ENCODE data around the genes RGS9, CEP112 and PSMD12.

DNA sequence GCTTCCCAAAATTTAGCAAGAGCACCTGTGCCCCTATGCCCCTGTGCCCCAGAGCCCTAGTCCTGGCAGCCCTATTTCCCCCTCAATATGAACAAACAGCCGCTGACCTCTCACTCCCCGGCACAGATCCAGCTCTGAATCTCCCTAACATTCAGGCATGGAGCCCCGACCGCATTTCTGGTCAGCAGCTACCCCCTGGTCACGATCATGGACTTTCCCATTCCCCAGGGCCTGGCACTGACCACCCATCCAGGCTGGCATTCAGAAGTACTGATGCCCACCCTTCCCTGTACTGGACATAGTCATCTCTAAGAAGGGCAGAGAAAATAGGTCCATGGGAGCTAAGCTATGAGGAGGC is 110.8 kb upstream of the SMURF2 start:
- PRO-cap: no peak

DNA sequence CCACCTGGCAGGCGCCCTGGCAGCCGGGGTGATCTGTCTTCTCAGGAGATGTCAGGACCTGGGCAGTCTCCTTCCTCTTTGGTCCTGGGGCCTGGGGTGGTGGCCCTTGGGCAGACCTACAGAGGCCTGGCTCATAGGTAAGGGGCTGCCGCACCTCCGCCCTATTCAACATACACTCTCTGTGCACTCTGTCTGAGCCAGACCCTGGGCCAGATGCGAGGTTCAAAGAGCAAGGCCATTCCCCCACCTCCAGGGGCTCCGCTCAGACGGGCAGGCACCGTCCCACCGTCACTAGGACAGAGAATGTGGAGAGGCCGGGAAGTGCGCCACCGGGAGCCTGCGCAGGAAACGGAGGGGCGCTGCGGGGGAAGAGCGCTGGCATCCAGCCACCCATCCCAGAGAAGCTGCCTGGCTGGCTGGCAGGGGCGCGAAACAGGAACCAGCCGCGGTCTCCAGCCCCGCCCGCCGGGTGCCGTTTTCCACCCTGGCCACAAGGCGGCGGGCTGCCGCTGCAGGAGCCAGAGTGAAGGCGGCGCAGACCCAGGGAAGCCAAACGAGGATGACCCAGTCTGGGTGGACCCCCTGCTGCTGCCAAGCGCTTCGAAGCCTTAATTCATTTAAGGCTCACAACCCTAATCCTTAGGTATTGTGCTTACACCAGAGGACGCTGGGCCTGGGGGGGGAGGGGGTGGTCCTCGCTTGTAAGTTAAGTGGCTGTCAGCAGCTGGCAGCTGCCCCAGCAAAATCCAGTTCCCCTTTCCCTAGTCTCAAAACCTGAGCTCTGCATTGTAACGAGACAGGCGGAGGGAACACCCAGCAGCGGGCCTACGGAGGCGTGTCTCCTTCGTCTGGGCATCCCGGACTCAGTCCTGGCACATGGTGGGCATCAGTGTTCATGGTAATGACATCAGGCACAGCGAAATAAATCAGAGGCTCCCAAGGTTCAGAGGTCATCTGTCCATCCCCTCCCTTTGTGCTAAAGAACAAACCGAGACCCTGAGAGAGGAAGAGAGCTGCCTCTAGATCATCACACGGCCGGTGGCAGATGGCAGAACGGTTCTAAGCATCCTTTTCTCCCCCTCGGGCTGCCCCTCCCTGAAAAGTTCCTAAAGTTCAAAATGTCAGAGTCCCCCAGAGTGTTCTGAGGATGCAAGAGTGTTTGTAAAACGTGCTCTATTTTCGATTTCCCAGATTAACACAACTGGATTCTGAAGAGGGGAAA is 114.8 kb upstream of the SMURF2 start:
- PRO-cap: bidirectional peak, plus-strand start at position 794 of the sequence, minus-strand start at position 759 of the sequence

GRCh38 chr17:64789870-64790579 is 127.9 kb upstream of the SMURF2 start:
- PRO-cap: no peak

DNA sequence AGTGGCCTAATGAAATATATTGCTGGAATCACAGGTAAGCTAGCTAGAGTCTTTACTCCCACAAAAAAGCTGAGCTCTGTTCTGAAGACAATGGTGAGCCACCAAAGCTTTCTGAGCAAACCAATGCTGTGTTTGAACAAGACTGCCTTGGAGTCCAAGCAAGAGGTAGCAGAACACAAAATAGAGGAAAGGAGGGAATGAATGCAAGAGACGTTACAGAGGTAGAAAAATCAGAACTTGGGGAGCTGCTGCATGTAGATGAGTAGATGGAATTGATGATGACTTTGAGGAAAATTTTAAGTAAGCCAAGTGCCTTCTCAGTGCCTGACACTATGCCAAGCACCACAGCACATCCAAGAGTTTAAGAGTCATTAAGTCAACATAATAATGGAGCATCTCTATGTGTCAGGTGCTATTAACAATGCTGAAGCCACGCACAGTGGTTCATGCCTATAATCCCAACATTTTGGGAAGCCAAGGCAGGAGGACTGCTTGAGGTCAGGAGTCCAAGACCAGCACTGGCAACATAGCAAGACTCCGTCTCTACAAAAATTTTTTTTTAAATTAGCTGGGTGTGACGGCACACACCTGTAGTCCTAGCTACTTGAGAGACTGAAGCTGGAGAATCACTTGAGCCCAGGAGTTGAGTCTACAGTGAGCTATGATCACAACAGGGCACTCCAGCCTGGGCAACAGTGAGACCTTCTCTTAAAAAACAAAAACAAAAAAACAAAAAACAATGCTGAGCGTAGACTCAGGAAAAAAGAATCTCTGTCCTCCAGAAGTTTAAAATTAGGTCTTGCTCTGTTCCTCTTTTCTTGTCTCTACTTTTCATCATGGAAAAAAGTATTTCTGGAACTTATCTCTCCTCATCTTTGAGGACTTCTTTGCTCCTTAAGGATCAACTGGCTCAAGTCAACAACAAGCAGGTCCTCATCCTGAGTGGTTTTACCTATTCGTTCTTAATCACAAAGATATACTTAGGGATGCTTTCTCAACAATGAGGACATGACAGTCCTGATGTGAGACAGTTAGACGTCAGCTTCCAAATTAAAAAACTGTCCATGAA is 6.2 kb downstream of the GNA13 start:
- PRO-cap: no peak

- PRO-cap: unidirectional peak, plus-strand start at chr17:65055801; unidirectional peak, plus-strand start at chr17:65055901; bidirectional peak, plus-strand start at chr17:65055949, minus-strand start at chr17:65056010; bidirectional peak, plus-strand start at chr17:65056362, minus-strand start at chr17:65056203
These were observed 682 bp downstream of the GNA13 start for GRCh38 chr17:65055696-65056419.

- PRO-cap: no peak
These were observed 15.2 kb upstream of the GNA13 start for GRCh38 chr17:65071795-65072155.

DNA sequence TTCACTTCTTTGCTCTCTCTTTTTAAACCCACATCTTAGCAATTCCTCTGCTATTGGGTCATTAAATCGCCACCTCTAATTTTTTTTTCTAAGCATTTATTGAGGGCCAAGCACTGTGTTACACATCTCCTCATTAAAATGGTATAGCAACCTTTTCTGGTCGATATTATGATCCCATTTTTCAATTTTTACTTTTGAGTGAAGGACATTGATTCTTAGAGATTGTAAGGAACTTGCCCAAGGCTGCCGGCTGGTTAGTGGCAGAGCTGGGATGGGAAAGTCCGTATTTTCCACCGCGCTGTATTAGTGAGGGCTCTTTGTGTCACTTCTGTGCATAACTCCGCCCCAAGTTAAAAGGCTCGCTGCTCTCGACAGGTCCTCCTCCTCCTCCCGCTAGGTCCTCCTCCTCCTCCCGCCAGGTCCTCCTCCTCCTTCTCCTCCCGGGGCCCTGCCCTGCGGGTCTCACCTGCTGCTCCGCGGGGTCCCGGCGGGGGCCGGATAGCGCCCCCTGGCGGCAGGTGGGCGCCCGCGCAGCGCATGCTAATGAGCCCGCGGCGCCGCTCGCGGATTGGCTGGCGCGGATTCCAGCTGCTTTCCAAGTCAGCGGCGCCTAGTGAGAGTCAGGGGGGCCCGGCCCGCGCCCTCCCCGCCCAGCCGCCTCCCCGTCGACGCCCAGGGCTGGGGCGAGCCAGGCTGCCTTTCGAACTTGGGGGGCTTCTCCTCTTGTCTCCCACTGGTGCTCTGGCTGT is at the start of gene RGS9:
Gene RGS9 (plus strand): TSS at position 599 of the 749 bp plus-strand sequence.
- PRO-cap: no peak

GRCh38 chr17:65283495-65284122 is 146.4 kb downstream of the RGS9 start:
- PRO-cap: no peak

GRCh38 chr17:65903234-65903506 is 288.8 kb downstream of the CEP112 start:
- PRO-cap: no peak

- PRO-cap: unidirectional peak, minus-strand start at chr17:66191852; unidirectional peak, minus-strand start at chr17:66192070
These were observed at the start of gene CEP112 for GRCh38 chr17:66191353-66192684. Gene CEP112, minus strand, starts transcription at chr17:66192133.

DNA sequence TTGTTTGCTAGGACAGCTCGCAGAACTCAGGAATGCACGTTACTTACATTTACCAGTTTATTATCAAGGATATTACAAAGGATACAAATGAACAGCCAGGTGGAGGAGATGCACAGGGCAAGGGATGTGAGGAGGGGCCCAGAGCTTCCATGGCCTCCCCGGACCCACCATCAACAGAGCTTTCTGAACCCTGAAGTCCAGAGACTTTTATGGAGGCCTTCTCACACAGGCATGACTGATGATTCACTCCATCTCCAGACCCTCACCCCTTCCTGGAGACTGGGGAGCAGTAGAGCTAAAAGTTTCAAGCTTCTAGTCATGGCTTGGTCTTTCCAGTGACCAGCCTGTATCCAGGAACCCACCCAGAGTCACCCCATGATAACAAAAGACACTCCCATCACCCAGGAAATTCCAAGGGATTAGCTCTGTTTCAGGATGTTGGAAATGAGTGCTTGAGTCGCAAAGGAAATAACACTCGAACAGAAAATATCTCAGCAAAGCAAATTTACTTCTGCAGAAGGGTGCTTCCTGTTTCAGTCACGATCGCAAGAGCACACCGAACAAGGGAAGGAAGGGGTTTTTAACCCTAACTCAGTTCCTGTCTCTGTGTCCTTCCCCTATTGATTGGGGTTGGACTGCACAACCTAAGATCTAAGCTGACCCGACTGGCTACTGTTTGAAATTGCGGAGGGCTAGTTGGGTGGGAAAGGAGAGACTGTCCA is 224.6 kb upstream of the CACNG5 start:
- PRO-cap: no peak

DNA sequence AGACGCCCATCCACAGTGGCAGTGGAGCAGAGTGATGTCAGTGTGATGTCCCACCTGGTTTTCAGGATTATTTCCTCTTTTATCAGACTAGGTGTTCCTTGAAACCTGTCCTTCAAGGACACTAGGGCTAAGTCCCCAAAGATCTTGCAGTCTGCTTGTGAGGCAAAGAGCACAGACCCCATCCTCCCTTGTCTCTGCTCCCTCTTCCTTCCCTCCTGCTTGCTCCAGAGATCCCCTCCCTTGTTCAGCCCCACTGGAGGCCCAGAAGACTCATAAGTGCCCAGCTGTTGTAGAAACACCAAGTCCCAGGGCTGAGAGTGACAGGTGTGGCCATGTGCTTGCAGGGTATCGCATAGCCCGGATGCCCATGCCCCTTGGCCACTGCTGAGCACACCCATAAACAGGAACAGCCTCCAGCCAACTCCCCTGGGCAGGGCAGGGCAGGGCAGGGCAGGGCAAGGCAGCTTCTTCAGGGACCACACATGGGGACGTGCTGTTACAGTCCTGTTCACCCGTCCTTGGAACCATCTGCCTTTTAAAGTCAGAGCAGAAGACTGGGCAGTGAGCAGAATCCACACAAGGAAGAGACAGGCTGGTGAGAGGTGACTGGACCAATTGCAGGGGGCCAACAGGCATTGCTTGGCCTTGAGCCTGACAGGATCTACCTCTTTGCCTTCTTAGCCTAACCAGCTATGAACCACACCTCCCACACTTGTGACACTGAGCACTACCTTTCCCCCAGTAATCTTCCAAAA is 2.1 kb downstream of the CACNG1 start:
- PRO-cap: no peak

DNA sequence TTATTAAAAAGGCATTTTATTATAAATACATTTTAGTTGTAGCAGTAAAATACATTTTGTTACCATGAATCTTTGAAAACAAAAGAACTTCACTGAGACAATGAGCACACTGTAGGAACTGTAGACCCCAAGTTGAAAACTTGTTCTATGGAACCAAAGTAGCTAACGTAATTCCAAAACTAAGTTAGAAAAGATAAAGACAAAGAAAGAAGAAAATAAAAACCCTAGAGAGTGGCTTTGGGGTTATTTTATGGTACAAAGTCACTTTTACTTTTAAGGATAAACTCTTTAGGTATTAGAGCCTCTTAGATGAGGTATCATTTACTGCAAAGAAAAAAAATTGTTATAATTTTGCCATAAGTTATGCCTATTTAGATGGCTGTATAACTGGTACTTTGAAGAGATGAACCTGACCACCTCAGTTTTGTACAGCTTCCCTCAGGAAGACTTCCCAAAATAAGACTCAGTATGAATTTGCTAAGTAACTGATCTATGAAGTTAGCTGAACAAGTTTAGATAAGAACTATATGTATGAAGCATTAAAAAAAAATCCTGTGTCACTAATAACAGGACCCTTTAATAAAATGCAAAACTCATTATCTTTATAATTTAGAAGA is 26.2 kb downstream of the CACNG1 start:
- PRO-cap: no peak

DNA sequence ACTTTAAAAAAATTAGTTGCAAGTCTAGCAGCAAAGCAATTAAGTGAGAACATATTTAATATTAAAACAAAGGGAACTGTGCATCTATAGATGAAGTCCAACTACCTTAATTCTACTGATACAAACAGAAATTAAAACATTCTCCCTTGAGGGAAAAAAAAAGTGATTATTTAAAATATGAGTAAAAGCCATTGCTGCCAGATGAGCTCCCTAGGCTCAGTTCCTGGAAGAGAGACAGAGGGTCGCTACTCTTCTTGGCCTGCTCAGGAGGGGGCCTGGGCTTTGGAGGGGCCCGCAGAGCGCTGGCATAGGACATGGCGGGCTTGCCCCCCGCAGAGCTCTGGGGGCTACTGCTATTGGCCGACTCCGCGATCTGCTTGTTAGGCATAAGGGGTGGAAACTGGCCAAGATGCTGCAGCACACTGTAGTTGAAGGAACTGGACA is 33.8 kb downstream of the CACNG1 start:
- PRO-cap: no peak

GRCh38 chr17:67365564-67366173 is 708 bp downstream of the PSMD12 start:
- PRO-cap: no peak

DNA sequence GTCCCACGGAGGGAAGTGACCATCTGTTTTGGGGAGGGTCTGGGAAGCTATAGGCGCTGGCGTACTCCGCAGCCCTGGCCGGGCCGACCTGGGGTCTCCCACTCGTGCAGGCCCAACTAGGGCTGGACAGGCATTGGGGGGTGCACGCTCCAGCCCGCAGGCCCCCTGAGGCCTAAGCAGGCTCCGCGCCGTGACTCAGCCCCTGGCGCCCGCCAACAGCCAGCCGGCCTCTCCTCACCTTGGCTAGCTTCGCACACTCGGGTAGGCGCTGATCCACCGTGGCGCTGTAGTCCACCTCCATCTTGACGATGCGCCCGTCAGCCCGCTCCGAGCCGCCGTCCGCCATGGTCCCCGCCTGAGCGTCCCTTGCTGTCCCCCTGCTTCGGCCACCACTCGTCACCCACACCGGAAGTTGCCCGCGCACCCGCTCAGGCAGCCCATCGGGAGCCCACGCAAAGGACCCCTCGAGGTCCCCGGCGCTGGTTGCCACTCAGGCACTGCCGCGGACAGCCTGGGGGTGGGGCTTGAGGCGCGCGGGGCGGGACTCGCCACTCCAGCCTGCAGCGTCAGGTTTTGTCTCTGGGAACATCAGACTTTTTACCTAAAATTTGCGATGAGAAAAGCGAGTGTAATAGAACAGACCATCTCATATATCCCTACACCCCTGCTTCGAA is at the start of gene PSMD12:
Gene PSMD12 (minus strand): TSS at position 404 of the 674 bp plus-strand sequence.
- PRO-cap: bidirectional peak, plus-strand start at position 556 of the sequence, minus-strand start at position 404 of the sequence

- PRO-cap: no peak
These were observed 23.1 kb downstream of the PITPNC1 start for GRCh38 chr17:67400140-67400668.

- PRO-cap: no peak
These were observed 97.1 kb downstream of the PITPNC1 start for GRCh38 chr17:67473909-67474900.

- PRO-cap: unidirectional peak, minus-strand start at chr17:67491149
These were observed 114.0 kb downstream of the PITPNC1 start for GRCh38 chr17:67490985-67491497.

DNA sequence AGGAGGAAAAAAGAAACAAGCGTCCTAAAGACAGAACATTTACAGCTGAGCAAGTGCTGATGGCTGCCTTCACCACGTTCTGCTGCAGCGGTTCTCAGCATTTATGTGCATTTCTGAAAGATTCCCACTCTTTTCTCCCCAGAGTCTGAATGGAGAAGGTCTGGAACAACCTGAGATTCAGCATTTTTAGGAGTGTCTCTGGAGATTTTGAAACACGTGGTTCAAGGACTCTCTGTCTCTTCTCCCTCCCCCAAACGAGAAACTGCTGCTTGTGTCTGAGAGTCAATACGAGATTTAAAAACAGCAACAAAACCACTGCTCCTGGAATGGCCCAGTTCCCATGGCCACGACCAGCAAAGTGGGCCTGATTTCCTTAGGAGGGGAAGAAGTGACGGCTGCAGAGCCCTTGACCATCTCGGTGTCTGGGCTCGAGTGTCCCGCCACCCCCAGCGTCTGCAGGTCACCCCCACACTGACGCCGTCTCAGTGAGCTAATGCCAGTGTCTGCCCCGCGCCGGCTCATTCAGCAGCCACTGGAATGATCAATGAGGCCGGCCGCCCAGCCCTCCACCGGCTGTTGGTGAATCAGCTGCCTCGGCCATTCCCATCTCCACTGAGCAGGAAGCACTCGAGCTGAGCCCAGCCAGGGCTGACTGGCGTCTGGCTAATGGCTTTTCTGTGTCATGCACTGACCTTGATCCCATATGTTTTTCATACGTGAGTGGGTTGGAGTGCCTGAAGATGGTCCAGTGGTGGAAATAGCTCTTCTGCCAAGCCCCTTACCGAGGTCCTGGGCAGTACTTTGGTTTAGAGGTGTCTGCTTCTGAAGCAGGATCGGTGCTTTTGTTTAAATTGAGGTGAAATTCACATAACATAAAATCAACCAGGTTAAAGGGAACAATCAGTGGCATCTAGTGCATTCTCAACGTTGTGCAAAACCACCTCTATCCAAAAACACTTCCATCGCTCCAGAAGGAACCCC is 151.8 kb downstream of the PITPNC1 start:
- PRO-cap: unidirectional peak, minus-strand start at position 495 of the sequence; unidirectional peak, minus-strand start at position 614 of the sequence

All from penis (tissue), 1 donor.